H4 (cell line): ENCODE measurements around a stretch of chr14.

DNA sequence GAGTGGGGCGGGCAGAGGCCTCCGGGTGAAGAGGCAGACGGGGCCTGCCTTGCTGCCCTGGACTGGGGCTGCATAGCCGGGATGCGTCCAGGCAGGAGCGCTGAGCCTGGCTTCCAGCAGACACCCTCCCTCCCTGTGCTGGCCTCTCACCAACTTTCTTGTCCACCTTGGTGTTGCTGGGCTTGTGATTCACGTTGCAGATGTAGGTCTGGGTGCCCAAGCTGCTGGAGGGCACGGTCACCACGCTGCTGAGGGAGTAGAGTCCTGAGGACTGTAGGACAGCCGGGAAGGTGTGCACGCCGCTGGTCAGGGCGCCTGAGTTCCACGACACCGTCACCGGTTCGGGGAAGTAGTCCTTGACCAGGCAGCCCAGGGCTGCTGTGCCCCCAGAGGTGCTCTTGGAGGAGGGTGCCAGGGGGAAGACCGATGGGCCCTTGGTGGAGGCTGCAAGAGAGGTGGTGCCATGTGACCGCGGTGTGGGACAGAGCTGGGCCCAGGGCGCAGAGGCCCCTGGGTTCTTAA lies 216.3 kb downstream of the TMEM121 start:
- RAMPAGE, long total RNA, result no peak

DNA sequence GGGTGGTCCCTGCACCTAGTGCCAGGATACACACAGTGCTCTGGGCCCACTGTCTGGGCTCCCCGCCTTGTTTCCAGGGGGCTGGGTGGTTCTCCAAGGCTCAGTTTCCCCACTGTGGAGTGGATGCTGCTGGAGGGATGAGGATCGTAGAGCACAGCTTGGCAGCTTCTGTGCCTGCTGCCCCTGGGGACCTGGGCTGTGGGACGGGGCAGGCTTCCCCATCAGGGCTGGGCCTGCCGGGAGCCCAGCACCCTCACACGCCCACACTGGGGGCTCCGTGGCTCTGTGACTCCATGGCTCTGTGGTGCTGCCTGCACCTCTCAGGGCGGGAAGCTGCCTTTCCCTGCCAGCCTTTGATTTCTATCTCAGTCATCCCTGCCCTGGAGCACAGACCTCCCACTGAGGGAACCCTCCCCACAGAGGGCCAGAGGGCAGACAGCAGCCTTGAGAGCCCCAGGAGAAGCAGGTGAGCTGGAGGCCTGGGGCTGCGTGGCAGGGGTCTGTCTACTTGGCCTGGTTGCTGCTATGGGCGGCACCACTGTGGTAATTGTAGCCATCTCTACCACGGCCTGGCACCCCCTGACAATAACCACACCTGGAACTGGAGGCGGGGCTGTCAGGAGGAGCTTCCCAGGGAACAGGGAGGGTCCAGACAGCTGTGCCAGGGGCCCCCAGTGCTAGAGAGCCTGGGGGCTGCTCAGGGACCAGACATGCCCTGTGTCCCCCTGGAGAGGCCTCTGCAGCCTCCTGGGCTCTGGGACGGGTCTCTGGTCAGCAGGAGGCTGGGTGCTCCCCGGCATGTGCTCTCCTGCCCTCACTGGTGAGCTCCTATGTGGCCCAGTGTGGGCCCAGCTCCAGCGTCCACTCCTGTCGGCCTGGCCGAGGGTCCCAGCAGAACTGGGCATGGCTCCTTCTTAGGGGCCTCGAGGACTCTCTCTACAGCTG lies 357.2 kb downstream of the TMEM121 start:
- RAMPAGE, long total RNA, result no peak

GRCh38 chr14:105944826-105945324 lies 418.5 kb downstream of the TMEM121 start:
- RAMPAGE, long total RNA, result no peak

- RAMPAGE, long total RNA, result no peak
Observed at GRCh38 chr14:105948942-105949533, 422.7 kb downstream of the TMEM121 start.

DNA sequence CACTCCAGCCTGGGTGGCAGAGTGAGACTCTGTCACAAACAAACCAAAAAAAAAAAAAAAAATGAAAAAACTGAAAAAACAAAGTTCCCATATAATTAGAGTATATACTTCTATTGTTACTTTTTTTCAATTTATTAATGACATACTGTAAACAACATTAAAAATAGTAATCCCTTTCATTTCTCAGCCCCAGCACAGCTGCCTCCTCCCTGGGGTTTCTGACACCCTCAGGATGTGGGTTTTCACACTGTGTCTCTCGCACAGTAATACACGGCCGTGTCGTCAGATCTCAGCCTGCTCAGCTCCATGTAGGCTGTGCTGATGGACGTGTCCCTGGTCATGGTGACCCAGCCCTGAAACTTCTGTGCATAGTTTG lies 459.9 kb downstream of the TMEM121 start:
- RAMPAGE, long total RNA, result no peak

GRCh38 chr14:106012135-106012729 lies 485.8 kb downstream of the TMEM121 start:
- RAMPAGE, long total RNA, result no peak

DNA sequence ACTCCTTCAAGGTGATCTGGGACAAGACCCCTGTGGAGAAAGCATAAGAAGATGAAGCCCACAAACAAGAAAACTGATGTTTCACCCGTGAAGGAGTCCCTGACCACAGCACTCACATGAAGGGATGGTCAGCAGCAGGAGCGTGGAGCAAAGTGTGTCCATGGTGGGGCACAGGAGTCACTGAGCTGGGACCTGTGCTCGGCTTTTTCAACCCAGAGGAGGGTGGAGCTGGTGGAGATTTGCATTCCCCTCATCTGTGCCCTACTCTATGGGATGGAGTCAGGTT lies 511.7 kb downstream of the TMEM121 start:
- RAMPAGE, long total RNA, result no peak

- RAMPAGE, long total RNA, result no peak
Observed at GRCh38 chr14:106349578-106350079, 823.2 kb downstream of the TMEM121 start.

- RAMPAGE, long total RNA, result no peak
Observed at GRCh38 chr14:106421969-106422402, 895.6 kb downstream of the TMEM121 start.

GRCh38 chr14:106675335-106675768 lies 1149.0 kb downstream of the TMEM121 start:
- RAMPAGE, long total RNA, result no peak

DNA sequence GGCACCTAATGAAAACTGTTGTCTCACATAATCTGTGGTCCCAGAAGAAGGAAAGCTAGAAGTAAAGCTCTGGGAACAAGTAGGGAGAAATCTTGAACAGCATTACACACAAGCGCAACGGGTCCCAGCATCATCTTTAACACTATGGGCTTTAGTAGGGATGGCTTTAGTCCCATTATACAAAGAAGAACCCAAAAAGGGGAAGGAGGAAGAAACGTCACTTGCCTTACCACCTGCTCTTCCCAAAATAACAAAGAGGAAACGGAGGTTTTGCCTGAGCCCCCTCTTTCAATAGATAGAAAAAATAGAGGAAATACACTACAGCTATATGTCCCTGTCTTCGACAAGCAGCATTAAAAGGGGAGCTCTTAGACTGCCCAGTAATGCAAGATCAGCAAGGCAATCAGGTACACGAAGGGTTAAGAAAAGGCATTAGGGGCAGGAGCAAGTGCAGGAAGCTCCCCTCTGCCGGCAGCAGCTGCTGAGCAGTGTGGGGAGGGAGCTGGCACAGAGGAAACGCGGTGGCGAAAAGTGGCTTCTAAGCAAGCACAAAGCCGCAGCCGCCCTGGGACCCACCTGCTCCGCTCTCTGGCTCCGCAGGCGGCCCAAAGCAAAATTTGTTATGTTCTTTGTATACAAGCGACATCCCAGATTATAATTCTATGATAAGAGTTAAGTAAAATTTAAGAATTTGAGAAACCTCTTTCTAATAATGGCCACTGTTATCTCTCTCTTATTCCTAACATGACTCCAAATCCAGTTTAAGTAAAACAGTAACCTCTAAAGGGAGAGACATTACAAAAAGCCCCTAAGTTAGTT lies 1172.4 kb downstream of the TMEM121 start:
- RAMPAGE, long total RNA, result no peak

DNA sequence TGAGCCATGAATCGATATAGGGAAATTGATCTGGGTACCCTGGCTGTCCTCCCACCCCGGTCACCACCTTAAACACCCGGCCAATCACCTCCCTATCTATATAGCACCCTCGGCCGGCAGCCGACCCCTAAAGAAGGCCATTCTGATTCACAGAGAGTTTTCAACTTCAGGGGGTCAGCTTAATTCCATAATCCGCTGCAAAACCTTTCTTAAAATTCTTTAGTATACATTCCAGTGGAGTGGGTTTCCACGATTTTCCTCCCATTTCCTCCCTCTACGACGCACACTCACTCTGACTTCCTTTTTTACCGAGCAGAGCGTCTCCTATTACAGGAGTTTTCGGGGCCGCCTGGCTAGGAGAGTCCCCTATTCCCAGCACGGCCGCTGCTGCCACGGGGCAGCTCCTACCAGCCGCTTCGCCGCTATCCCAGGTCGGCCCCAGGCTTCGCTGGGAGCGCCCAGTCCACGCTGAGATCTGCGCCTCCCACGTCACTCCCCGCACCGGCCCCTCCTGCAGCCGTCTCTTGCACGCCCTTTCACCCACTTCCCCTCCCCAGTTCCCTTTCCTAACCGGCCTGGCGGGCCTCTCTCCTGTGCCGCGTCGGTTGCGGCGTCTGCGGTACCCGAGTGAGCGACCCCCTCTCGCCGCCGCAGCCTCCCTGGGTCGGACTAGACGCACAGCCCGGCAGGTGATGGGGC lies 1318.1 kb downstream of the TMEM121 start:
- RAMPAGE, long total RNA, result no peak

- RAMPAGE, long total RNA, result no peak
Observed at GRCh38 chr14:106846660-106846859, 1320.2 kb downstream of the TMEM121 start.